Fibroblast of the aortic adventitia (primary cell): ENCODE measurements around the genes TBXAS1 and LLCFC1.

DNA sequence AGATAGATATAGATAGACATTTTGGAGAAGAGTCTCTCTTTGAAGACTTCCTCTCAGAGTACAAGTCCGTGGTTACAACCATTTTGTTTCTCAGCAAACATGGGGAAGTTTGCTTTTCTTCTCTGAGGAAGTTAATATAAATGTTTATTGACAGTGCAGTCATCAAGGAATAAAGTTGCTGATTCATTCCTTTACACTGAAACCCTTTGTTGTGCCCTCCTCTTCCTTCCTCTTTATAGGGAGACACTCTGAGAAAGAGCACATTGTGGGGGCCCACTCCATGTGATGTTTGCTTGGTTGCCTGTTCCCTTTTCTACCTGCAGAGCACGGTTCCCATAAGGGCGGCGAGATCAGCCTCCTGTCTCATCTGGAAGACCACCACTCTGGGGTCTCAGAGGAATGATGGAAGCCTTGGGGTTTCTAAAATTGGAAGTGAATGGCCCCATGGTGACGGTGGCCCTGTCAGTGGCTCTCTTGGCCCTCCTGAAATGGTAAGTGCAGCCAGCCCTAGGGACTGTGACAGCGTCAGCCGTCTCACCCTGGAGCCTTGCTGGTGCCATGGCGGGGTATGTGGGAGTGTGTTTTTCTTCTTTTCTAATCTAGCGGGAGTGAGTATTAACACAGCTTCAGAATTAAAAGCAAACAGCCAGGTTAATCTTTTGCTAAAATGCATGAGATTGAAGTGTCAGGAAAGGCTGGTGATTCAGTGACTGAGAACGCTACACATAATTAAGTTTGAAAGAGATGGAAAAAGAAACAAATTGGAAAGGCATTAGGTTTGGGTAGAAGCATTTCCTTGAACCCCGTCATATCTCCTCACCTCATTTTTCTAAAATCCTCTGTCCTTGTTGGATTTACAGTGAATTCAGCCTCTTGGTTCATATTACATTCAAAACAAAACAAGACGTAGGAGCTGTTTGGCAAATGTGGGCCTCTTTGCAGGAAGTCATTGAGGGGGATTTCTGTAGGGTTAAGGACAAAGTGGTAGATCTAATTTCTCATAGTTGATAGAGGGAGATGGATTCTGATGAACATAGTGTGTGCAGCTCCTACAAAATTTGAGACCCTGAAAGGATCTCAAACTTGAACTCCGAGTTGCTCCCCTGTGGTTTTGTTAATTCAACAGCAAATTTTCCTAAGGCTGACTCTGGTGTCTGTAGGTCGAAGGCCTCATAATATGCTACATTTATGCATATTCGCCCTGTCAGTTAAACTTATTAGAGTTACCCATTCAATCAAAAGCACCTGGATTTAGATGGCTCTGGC is at the start of gene TBXAS1:
TBXAS1 (plus strand) TSS at position 276 of the 1,266 bp plus-strand sequence.
- CAGE, long polyA plus RNA, result no peak

GRCh38 chr7:139842304-139843195 is 13.5 kb downstream of the TBXAS1 start:
- CAGE, long polyA plus RNA, result no peak

DNA sequence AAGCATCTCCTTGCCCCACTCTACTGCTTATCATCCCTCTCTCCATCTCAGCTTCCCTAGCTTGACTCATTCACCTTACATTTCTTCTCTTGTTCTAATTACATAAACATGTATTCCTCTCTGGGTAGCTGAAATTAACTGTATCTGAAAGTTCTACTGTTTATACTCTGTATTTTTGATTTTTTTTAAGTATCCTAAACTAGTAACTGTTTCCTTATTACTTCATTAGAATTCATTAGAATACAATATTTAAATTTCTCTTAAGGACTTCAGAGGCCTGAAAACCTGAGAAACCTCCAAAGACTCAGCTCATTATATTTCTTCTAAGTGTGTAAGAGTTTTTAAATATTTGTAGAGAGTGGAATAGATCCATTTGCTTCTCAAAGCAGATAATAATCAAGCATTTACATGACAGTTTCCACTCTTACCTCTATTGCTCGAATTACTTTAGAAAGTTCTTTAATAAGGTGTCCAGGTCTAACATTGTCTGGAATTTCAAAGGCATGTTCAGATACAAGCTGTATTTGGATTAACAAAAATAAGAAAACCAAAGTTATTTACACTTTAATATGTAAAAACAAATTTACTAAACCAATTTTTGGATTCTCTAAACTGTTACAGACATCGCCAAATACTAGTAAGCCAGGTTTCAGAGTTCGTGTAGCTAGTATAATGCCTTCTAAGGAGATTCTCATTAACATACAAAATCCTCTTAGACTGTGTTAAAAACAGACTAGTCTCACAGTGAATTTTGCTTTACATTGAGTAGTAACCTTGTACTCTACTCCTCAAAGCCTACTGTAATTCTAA is 48.1 kb upstream of the PARP12 start:
- CAGE, long polyA plus RNA, result no peak

DNA sequence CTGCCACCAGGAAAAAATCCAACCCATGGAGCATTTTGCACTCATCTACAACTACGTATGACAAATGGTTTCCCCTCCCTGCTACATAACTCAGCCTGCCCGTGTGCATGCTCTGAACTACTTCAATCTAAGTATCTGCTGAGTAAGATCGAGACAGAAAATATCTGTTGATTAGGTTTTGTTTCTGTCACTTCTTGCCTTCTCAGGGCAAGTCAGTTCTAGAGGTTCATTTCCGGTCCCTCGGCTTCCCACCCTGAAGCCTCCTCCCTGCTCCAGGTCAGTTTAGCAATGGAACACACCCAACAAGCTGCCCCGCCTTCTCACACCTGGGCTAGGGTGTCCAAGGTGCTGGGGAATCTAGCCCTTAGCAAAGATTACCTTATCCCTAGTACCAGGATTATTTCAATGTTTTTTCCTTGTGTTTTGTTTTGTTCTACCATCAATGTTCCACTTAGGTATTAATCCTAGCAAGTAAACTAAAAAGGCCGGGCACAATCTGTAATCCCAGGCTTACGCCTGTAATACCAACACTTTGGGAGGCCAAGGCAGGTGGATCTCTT is 35.8 kb upstream of the KDM7A start:
- CAGE, long polyA plus RNA, result no peak

- CAGE, long polyA plus RNA, result no peak
These were observed 53.2 kb upstream of the KDM7A start for GRCh38 chr7:140229900-140230446.

- CAGE, long polyA plus RNA, result no peak
These were observed 82.2 kb downstream of the SLC37A3 start for GRCh38 chr7:140315961-140316769.

GRCh38 chr7:140358290-140359059 is 39.9 kb downstream of the SLC37A3 start:
- CAGE, long polyA plus RNA, result no peak

- CAGE, long polyA plus RNA, result no peak
These were observed 1.3 kb downstream of the DENND2A start for GRCh38 chr7:140639264-140639766.

DNA sequence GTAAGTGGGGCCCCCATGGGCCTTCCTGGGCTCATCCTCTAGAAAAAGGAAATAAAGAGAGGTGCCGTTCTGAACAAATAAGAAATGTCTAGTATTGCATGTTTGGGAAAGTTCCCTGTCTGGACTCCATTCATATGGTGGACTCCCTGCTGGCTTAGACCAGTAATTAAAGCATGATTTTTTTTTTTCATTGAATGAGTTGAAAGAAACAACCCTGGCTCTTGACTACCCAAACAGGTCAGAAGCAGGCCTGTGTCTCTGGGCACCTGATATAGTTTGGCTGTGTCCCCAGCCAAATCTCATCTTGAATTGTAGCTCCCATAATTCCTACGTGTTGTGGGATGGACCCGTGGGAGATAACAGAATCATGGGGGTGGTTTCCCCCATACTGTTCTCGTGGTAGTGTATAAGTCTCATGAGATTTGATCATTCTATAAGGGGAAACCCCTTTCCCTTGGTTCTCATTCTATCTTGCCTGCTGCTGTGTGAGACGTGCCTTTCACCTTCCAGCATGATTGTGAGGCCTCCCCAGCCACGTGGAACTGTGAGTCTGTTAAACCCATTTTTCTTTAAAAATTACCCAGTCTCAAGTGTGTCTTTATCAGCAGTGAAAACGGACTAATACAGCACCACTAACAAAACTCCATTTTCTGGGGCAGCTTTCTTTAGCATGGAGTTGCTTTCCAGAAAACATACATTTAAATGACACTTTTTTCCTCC is 206.3 kb downstream of the TMEM178B start:
- CAGE, long polyA plus RNA, result no peak

DNA sequence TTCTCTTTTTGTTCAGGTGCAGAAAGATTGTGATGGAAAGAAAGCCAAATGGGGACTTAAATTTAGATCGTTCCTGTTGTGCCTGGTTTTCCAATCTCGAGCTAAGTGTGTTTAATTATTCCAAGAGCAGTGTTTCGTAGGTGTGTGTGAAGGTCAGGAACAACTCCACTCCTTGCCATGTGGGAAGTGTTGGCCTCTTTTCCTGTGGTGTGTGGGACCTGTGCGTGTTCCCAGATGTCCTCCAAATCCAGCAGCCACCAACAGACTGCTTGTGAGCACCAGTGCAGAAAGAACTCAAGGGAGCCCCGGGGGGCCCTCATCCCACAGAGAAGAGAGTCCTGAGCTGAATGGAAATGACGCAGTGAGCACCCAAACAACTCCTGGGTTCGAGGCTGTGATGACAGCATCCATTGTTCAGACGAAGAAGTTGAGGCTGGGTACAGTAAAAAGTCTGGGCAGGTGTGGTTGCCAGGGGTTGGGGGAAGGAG is 227.7 kb downstream of the TMEM178B start:
- CAGE, long polyA plus RNA, result no peak

- CAGE, long polyA plus RNA, result no peak
These were observed 205.3 kb upstream of the PRSS1 start for GRCh38 chr7:142544082-142544357.

DNA sequence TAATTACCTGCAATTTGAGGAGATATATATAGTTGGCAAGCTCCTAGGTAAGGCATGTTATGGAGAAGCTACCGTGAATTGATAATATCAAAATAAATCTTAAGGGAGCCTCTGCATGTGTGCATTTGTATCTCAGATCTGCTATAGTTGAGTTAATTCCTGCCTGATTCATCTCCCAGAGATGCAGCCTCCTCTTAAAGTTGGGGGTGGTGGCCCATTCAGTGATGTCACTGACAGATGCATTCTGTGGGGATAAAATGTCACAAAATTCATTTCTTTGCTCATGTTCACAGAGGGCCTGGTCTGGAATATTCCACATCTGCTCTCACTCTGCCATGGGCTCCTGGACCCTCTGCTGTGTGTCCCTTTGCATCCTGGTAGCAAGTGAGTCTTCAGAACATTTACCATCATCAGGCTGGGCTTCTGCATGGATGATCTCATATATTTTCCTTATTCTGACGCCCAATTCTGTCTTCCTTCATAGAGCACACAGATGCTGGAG is 185.8 kb upstream of the PRSS1 start:
- CAGE, long polyA plus RNA, result no peak

DNA sequence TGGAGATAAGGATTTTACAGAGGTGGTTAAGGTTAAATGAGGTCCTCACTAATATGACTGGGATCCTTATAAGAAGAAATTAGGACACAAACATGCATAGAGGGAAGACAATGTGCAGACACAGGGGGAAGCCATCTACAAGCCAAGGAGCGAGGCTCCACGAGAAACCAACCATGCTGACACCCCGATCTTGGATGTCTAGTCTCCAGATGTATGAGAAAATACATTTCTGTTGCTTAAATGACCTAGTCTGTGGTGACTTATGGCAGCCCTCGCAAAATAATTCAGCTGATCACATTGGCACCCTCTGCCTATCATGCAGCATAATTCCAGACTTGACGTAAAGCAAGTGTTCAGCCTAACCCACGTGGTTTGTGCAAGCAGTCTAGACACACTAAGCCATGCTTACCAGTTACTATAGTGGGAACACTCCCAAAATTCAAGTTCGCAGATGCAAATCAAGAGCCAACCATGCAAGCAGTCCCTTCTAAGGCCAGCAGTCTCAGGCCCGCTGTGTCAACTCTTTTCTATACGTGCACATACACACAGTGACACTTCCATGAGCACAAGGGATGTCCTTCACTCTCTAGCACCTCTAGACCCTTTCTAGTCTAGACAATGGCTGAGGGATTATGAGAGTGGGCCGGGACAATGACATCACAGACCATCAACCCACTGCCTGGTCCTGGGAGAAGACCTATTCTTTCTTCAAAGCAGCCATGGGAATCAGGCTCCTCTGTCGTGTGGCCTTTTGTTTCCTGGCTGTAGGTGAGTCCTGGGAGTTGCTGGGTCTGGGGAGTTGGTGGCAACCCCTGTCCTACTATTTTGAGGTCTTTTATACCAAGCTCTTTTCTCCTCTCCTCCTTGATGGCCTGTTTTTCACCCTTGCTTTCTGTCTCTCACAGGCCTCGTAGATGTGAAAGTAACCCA is 29.0 kb upstream of the PRSS1 start:
- CAGE, long polyA plus RNA, result no peak

- CAGE, long polyA plus RNA, result no peak
These were observed 14.0 kb downstream of the PRSS2 start for GRCh38 chr7:142784699-142785190.

- CAGE, long polyA plus RNA, result no peak
These were observed 24.5 kb downstream of the PRSS2 start for GRCh38 chr7:142795082-142795931.

- CAGE, long polyA plus RNA, result no peak
These were observed 28.4 kb downstream of the PRSS2 start for GRCh38 chr7:142799223-142799462.

- CAGE, long polyA plus RNA, result no peak
These were observed 6.1 kb downstream of the TRPV5 start for GRCh38 chr7:142927435-142927821.

- CAGE, long polyA plus RNA, result no peak
These were observed 950 bp upstream of the LLCFC1 start for GRCh38 chr7:142938323-142938744.

DNA sequence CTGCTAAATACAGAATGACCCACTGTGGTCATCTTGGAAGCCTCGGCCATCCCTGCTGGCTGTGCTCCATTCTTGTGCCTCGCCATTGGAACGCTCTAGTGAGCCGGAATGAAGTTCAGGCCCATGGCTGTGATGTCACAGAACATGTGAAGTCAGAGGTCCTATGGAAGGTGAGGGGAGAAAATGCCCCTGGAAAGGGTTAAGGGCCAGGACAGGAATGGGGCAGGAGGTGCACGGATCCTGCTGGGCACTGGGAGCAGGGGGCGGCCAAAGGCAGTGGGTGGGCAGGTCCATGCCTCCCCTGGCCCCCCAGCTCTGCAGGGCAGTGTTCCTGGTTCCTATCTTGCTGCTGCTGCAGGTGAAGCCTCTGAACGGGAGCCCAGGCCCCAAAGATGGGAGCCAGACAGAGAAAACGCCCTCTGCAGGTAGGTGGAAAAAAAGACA is at the start of gene LLCFC1:
LLCFC1 (plus strand) TSS at position 155 of the 444 bp plus-strand sequence.
- CAGE, long polyA plus RNA, result no peak

- CAGE, long polyA plus RNA, result no peak
These were observed 23.5 kb downstream of the OR9A2 start for GRCh38 chr7:143003419-143003844.